ENCODE measurements around a stretch of chr5.

DNA sequence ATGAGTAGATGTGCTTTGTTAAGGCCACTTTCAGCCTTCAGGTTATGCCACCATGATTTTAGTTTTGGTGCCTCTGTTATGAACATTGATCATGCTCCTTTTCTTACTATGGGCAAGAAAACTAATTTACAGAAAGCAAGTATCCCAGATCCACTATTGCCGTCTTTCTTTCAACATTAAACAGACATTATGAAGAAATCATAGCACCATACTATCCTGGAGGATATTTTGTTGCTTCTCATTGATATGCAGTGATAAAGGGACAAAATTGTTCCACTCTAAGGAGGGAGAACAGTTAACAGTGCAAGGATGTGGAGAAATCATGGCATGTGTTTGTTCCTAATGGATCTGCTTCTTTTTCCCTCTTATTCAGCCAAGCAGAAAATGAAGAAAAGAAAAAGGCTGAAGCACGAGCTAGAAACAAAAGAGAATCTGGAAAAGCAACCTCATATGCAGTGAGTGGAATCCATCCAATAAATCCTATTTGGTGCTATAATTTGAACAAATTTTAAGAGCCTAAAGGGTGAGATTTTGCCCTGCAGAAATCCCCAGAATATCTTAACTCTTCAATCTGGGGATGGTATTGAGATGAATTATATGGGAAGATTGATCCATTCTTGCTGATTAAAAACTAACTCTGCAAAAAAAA lies 35.2 kb downstream of the SPINK5 start:
- PRO-cap, result no peak

DNA sequence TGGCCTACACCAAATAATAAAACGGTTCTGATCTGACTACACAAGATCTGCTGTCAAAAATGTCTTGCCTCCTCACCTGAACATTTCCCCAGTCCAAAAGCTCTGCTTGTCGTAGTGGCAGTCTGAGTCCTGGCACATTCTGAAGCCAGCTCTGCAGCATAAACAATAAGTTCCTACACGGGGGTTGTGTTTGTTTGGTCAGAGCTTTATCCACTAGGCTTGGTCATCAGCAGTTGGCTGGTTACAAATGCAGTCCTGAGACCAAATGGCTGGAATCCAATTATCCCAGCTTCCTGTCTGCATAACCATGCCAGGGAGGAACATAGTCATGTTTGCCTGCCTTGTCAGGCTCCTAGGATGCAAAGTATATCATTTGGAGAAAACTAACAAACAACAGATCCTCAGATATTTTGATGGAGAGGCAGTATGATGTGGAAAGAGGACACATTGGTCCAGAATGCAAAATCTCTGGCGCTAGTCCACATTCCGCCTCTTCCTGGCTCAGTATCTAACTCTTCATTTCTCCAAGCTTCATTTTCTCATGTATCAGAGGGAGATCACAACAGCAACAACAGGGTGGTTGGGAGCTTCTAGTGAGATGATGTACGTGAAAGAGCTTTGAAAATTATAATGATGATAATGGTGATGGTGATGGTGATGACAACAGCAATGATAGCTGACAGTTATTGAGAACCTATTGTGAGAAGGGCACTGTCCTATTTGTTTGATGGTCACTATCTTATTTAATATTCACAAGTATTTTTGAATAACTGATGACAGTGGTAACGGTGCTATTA lies 85.8 kb downstream of the FBXO38 start:
- PRO-cap, result no peak

- PRO-cap, result no peak
These were observed 18.4 kb upstream of the ADRB2 start for GRCh38 chr5:148807849-148808548.

GRCh38 chr5:148828196-148829123 lies 2.0 kb downstream of the ADRB2 start:
- PRO-cap, result no peak

- PRO-cap, result no peak
These were observed 32.3 kb downstream of the ADRB2 start for GRCh38 chr5:148858442-148859312.

DNA sequence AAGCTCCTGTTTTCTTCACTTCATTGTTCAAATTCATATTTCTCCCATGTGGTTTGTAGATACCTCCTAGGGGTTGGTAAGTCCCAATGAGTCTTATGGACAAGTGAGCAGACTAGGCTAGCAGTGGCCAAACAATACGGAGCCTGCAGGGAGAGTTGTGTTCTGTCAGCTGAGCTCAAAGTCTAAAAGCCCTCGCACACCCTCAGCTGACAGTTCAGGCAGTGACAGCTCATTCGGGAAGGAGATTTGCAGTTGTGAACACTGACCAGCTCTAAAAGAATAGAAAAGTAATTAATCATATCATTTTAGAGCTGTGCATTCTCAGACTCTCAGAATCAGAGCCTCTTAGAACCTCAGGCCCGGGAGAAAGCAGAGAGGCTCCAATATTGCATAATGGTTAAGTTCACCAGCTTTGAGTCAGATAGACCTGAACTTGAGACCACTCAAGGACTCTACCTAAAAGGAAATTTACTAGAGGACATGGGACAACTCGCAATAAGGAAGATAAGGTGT lies 95.0 kb downstream of the SH3TC2 start:
- PRO-cap, result no peak

DNA sequence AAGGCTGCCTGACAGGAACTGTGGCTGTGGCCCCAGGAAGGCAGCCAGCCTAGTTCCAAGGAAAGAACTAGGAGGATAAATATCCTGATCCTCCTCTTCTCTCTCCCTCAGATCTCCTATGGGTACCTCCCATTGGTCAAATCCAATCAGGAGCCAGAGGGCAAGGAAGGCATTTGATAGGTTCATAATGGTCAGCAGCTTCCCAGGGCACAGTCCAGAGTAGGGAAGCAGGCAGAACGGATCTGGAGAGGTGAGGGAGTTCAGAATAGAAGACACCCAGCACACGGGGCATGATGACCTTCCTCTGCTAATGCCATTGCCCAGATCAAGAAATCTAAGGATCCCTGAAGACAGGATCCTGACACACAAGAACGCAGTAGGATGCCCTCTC lies 8.6 kb downstream of the ABLIM3 start:
- PRO-cap, result no peak

DNA sequence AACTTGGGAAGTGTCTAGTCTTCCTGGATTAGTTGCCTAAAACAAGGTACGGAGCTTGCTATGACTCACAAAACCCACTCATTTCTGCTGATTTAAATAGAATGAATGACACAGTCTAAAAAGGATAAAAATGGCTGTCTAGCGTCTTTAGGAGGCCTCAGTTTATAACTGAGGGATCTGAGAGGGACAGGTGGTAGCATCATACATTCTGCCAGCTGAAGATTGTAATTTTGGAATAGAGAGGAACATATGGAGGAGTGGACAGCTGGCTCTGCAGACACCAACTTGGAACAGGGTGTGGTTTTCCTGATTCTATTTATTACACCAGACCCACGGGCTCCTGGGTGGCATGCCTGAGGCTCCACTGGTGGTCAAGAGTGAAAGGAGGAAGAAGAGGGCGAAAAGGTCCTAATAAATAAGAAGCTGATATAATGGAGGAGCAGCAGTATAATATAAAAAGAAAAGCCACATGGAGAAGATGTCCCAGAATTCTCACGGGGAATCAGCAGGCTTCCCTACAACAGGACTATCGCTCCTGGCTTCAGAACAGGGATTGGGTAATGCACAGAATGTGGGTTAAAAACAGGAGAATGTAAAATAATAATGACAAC lies 62.8 kb downstream of the ABLIM3 start:
- PRO-cap, result no peak

- PRO-cap, result no peak
These were observed 64.5 kb upstream of the AFAP1L1 start for GRCh38 chr5:149207164-149207631.

DNA sequence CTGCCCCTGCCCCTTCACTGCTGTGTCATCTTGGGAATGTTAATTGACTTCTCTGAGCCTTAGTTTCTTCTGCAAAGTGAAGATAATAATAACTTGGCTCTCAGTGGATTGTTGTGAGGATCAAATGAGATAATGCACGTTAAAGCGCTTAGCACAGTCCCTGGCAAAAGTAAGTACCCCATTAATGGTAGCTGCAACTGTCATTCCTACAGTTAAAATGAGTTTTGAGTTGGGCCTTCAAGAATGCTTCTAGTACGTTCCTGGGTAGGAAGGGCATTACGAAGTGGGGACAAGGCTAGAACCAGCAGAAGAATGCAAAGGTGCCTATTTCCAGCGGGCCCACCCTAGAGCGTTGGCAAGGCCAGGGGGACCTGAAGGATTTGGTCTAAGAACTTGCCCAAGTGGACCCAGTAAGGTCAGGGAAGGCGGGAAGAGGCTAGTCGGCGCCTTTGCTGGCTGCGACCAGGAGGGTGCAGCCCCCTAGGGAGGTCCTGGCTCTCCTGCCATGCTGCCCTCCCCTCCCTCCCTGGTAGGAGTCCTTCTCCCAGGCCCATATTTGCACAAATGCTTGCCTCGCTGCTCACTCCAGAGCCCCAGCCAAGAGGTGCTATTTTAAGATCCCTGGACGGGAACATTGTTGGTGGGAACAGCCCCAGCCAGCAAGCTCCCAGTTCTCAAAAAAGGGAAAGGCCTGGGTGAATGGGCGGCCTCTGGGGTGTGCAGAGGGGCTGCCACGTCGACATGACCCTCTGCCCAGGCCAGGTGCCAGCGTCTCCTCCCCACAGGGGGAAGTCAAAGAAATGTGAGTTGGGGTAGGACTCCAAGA lies 4.2 kb upstream of the IL17B start:
- PRO-cap, result no peak

DNA sequence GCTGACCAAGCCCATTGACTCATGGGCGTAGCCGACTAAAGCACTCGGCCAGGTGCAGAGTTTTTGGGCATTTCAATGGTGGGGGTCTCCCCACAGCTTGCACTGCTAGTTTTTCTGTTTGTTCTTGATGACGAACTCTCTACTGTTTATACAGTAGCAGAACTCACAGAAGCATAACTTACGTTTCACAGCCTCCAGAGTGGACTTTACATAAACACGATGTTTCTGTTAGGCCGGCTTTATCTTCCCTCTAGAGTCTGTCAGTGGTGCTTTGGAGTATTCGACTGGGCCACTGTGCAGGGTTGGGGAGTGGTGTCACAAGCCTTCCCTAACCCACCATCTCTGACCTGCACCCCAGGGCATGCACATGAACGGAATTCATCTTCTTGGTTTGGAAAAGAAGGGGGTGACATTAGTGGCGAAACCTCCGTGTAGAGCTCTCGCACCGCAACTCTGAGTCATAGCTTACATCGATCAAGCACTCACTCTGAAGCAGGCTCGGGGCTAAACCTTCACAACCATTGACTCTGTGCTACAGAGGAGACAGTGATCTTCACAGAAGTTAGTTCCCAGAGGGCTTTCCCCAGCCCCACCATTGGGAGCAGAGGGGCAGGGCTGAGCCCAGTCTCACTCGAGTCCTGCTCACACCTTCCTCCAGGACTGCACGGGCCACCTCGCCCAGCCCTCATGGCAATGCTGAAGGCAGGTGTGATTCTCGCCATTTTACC lies 25.5 kb upstream of the IL17B start:
- PRO-cap, result no peak

DNA sequence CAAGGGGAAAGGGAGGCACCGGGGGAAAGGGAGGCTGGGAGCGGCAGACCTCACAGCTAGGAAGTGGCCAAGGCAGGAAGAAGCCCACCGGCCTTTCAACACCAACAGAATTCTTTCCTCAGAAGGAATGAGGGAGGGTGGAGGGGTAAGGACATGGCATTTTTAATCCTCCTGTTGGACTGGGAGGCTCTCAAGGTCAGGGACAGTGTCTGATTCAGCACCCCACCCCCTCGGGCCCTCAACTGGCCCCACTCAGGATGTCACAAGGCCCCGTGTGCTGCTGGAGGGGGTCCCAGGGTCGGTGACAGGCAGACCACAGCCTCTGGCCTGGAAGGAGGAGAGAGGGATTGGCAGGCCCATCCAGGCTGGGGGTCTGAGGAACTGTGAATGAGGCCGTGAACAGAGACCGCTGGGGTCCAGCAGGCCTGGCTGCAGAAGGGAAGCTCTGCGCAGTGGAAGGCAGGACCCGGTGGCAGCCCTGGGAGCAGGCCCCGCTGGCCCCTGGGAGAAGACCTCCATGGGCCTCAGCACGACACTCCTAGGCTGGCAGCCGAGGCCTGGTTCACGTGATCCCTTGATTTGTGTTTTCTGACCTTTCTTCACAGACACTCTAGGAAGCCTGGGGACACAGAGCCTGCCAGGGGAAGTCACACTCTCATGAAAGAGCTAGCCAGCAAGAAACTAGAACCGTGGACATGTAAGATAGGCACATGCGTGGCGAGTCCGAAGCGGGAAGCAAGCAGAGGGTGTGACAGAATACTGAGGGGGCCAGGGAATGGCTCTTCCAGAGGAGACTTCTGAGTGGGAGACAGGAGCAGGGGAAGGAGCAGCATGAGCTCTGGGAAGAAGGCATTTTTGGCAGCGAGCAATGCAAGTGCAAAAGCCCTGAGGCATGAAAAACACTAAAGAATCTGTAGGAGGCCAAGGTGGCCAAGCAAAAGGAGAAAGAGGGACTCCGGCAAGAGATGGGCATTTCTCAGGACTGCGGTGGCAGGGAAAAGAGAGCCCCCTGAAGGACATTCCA lies 26.4 kb upstream of the IL17B start:
- PRO-cap, result no peak

- PRO-cap, result no peak
These were observed 32.2 kb upstream of the IL17B start for GRCh38 chr5:149411201-149411714.

GRCh38 chr5:149423804-149424372 lies 44.8 kb upstream of the IL17B start:
- PRO-cap, result no peak

- PRO-cap, result no peak
These were observed 51.4 kb upstream of the IL17B start for GRCh38 chr5:149430165-149431221.

GRCh38 chr5:149464566-149465410 lies 85.7 kb upstream of the IL17B start:
- PRO-cap, result no peak

DNA sequence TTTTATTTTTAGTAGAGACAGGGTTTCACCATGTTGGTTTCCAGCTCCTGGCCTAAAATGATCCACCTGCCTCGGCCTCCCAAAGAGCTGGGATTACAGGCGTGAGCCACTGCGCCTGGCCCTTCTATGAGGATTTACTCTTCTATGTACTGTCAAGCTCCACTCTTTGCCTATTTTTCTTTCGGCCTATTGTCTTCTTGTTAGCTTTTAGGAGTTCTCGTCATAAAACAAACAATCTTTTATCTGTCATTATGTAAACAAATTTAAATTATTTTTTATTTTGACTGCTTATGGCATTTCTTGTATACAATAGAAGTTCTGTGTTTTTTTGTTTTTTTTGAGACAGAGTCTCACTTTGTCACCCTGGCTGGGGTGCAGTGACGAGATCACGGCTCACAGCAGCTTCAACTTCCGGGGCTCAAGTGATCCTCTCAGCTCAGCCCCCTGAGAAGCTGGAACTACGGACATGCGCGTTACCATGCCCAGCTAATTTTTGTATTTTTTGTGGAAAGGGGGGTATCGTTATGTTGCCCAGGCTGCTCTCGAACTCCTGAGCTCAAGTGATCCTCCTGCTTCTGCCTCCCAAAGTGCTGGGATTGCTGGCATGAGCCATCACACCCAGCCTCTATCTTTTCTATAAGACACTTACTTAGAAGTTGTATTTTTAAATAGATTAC lies 29.3 kb downstream of the CSNK1A1 start:
- PRO-cap, result no peak

DNA sequence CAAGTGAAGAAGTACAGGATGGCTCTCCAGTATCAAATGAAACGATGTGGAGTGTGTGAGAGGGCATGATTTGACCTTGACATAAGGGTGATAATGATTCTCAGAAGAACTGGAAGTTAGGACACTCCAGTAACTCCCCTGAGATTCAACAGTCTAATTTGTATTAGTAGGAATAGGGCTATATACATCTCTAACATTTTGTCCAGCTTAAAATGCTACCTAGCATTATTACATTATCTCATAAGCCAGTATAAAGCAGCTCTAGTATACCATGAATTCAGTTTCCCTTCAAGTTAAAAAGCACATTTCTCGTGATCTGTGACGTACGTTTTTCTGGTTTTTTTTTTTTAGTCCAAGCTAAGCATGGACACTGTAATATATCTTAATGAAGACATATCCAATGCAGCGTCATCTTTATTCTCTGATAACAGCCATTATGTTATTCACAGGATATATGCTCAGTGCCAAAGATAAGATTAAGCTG lies 8.0 kb downstream of the CSNK1A1 start:
- PRO-cap, result no peak

GRCh38 chr5:149600914-149601951 lies 19.9 kb downstream of the ARHGEF37 start:
- PRO-cap, result no peak

- PRO-cap, result no peak
These were observed 27.2 kb downstream of the ARHGEF37 start for GRCh38 chr5:149608559-149608921.

Data from mesenteric fat pad (tissue), 1 donor.